Vermiform appendix (tissue), 1 donor: ENCODE data around the gene PTH.

DNA sequence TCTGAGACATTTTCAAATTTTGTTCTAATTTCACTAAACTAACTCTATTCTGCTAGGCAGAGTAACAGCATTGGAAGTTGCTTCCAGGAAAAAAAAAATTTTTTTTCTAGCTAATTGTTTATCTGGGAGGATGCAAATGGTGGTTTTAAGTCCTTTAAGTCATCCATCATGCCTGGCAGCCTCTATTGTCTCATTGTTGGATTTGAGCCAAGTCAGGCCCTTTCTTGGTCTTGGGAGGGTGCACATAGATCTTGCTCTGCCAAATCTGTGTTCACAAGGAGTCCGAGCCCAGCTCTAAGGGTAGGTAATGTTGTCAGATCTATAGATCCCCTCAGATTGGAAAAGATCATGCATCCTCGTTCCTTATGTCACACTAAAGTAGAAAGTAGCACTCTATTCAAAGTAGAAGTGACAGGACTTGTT is 166.2 kb upstream of the RASSF10 start:
- PRO-cap, result no peak

GRCh38 chr11:12854808-12855218 is 154.3 kb upstream of the RASSF10 start:
- PRO-cap, result unidirectional peak, minus-strand start at chr11:12854981

DNA sequence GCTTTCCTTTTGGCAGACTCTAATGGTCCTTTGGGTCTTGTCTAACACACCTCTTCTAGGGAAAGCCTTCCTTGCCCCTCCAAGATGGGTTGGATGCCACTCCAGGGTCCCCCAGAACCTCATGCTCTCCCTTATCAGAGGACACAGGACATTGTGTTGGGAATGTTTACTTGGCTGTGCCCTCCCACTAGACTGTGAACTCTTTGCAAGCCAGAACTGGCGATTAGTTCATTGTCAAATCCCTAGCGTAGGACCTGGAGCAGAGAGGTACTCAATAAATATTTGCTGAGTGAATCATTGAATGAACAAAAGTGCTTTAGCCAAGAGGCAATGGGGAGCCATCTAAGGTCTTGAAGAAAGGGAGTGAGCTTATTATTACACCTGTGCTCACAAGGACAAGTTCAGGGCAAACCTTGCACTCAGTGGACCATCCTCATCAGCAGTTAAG is 1.2 kb upstream of the RASSF10 start:
- PRO-cap, result no peak

DNA sequence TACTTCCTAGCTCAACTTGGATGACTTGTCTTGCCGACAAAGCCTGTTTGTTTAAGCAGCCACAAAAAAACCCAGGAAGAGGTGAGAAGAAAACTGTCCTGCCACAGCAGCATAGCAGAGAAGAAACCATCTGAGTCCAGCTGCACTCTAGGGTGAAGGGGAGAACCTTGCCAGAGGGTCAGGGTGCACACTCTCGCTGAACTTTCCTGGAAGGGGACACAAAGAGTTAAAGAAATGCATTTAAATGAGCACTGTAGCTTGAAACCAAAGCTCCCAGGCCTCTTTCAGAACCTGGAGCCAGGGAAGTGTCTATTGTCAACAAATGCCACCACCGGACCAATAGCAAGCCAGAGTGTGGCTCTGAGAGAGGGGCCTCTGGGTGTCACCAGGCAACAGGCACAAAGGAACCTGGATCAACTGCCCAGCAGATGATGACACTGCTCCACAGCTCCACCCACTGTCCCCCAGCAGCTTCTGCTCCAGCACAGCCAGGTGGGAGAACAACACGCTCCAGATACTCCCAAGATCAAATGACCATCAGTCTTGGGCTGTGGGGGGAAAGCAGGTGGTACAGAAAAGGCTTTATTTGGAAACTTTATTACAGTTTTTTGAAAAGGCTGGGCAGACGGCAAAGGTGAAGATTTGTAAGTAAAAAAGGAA is 105.7 kb downstream of the RASSF10 start:
- PRO-cap, result no peak

GRCh38 chr11:13140349-13141031 is 131.4 kb downstream of the RASSF10 start:
- PRO-cap, result no peak

GRCh38 chr11:13215801-13216368 is 61.7 kb upstream of the BMAL1 start:
- PRO-cap, result no peak

DNA sequence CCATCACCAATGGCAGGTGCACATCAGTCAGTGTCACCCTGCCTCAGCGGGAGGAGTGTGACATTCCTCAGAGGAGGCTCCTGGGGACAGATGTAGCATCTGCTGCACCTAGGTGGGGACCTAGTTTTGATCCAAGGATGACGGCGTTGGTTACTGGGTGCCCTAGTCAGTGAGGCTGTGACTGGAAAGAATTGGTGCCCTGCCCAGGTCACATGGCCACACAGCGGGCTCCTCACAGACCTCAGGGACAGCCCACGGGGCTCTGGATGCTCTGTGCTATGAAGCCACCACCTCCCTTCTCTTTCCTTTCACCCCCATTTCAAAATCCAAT is 80.2 kb downstream of the BMAL1 start:
- PRO-cap, result no peak

DNA sequence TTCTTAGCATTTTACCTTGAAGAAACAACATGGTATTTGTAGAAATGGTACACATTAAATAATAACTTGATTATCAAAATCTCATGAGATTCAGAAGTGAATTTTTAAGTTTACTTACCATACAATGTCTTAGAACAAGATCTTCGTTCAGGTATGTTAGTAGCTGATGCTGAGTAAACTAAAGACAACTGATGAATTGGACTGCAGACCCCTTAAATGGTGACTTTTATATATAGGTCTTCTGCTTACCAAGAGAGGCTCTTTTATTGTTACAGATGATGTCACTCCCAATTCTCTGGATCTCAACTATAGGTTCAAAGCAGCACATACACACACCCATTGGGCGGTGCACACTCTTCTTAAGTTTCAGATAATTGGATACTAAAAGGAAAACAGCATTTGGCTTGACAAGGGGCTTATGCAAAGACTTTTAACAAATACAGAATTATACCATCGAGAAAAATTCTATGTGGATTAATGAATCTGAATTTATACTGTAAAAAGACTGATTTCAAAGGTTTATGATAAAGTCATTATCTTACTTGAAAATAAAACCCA is at the start of gene PTH:
TSS of gene PTH (minus strand) at position 205 of the 558 bp plus-strand sequence.
- PRO-cap, result no peak

- PRO-cap, result unidirectional peak, minus-strand start at chr11:13669428
Measured at GRCh38 chr11:13669215-13669664, 772 bp downstream of the FAR1 start.

GRCh38 chr11:14634035-14634368 is 9.6 kb upstream of the PDE3B start:
- PRO-cap, result no peak

GRCh38 chr11:14655294-14656047 is 11.9 kb downstream of the PDE3B start:
- PRO-cap, result no peak

GRCh38 chr11:14905184-14906365 is 13.5 kb upstream of the CYP2R1 start:
- PRO-cap, result no peak

- PRO-cap, result no peak
Measured at GRCh38 chr11:15195096-15195417, 80.3 kb downstream of the INSC start.

DNA sequence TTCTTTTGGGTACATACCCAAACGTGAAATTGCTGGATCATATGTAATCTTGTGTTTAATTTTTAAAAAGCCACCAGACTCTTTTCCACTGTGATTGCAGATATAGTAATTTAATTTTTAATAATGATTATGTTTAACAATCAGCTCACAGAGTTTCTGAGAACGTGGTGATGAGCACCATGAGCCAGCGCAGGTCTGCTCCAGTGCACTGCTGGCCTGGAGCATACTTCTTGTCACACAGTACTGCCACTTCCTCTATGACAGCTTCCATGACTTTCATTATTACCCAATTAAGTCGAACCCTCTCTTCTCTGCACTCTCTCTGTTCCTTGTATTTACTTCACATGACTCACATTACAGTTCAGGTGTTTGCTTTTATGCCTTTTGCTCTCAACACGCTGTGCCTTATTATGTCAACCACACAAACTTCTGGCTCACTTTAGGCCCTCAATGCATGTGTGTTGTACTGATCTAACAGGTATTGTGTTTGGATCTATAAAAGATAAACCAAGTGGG is 356.3 kb downstream of the INSC start:
- PRO-cap, result no peak

GRCh38 chr11:15665440-15665995 is 550.8 kb downstream of the INSC start:
- PRO-cap, result no peak

- PRO-cap, result no peak
Measured at GRCh38 chr11:15941308-15941702, 415.0 kb downstream of the SOX6 start.

DNA sequence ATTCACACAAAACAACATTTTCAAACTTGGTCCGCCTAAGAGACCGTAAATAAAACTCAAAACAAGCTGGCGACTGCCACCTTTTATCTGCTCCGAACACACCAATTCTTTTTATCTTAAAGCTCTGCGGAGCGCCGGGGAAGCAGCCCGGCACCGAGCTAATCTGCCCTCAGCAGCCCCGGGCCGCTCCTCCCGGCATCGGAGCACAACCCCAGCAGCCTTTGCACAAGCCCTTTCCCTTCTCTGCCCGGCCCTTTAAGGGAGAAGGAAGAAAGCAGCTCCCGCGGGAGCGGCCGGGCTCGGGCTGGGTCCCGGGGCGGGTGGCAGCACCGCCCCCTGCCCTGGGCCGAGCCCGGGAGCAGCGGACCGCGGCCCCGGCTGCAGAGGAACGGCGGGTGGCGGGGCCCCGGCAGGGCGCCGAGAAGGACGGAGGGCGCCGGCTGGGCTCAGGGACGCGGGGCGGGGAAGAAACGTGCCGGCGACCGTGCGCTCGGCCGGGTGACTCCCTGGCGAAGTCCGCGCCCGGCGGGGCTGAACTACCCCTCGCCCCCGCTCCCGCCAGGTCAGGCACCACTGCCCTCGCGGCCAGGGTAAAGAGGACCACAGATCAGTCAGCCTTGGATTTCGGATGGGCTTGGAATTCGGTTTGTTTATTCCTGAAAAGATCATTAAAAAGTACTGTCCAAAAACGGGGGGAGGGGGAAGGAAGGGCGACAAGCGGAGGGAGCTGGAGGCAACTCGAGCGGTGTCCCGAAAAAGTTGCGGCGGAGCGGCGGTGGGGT is 133.5 kb upstream of the C11orf58 start:
- PRO-cap, result unidirectional peak, plus-strand start at position 132 of the sequence; bidirectional peak, plus-strand start at position 383 of the sequence, minus-strand start at position 227 of the sequence

GRCh38 chr11:16751073-16751796 is 12.8 kb downstream of the C11orf58 start:
- PRO-cap, result no peak

DNA sequence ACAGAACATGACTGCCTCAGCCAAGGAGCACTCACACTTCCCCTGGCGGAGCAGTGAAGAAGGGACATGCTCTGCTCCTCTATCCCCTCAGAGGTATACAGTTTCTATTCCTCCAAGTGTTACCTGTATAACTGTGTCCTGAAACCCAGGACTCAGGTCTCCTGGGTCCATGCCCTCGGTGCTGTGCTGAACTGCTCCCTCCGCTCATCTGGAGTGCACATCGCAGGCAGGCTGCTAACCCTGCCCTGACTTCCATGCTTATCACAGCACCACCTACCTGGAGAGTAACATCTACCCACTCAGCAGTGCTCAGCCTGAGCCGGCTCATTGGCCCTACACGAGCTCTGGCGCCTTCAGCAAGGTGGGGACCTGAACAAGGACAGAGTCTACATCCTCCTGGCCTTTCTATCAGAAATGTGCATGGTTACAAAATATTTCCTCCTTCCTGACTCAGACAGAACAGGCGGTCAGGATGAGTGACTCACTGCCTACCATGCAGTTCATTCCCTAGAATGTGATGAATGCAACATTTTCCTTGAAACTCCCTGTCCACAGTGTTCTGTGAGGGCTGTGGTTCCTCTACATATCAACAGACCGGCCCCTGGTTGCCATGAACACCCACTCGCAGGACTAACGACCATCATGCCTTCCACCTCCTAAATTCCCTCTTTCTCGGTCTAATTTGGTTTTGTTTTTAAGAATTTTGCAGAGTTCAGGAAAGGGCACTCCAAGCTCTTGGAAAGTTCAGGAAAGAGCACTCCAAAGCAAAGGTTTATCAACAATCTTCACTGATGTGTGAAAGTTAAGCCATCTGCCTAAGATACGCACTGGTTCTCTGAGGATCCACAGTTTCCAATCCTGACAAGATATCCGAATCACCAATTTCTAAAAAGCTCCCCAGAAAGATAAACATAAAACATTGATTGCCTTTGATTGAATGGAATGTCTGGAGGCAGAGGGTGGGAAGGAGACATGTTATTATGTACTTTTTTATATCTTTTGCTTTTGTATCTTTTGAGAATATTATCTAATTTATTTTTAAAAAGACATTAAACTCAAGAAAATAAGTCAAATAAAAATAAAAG is 53.2 kb downstream of the C11orf58 start:
- PRO-cap, result no peak

DNA sequence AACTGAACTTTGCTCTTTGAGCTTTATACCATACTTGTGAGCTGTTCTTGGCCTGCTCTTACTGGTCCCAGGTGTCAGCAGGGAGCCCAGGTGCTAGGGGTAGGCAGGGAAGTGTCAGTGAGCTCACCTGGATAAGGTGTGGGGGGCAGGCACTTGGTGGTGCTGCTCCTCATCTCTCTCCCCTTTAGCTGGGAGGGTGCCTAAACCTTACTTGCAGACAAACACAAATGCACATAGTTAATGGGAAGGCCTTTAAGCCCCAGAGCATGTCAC is 114.4 kb downstream of the PLEKHA7 start:
- PRO-cap, result no peak